Hair follicular keratinocyte (primary cell): ENCODE measurements around the genes RFX1 and ASF1B.

DNA sequence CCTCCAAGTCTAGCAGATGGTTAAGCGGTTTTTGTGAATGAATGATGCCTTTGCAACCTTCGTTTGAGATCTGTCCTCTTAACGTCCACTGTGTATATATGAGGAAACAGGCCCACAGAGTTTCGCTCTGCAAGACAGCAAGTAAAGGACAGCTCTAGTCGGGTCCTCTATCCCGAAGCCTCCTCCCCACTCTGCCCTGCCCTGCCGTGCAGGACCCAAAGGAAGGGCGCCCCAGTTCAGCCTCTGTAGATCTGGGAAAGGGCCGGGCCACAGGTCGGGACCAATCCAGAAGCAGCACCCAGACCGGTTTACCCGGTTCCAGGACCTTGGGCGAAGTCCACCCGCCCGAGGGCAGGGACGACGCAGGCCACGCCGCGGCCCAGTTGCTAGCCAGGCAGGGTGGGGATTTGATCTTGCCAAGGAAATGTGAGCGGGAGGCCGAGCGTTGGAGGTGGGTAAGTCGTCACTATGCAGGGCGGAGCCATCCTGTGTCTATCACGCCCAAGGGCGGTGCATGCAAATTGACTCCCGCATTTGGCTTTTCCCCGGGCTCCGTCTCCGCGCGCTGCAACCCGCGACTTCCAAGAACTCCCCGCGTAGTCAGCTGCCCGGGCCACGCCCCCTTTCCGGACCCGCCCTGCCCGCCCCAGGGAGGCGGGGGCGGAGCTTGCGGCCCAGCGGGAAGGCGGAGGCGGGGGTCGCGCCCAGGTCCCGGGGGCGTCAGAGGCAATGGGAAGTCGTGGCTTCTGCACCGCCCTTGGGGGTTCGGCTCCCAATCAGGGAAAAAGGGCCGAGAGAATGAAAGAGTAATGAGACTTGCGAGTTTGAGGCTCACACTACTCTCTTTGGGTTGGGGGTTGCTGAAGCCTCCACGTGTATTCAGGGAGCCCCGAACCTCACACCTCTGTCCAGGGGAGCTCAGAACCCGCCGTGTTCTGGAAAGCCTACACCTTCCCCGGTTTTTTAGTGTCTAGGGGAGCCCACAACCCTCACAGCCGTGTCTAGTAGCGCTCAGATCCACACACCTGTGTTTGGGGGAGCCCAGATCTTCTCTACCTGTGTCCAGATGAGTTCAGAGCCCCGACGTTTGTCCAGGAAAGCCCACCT lies 12.7 kb downstream of the IER2 start:
- RAMPAGE, long total RNA: no peak

- RAMPAGE, long total RNA: no peak
Observed at GRCh38 chr19:13172012-13173236, 22.2 kb downstream of the IER2 start.

DNA sequence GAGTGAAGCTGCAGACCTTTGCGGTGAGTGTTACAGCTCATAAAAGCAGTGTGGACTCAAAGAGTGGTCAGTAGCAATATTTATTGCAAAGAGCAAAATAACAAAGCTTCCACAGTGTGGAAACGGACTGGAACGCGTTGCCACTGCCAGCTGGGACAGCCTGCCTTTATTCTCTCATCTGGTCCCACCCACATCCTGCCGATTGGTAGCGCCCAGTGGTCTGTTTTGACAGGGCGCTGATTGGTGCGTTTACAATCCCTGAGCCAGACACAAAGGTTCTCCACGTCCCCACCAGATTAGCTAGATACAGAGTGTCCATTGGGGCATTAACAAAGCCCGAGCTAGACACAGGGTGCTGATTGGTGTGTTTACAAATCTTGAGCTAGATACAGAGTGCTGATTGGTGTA lies 35.8 kb downstream of the IER2 start:
- RAMPAGE, long total RNA: no peak

GRCh38 chr19:13260860-13261693 lies 110.9 kb downstream of the IER2 start:
- RAMPAGE, long total RNA: no peak

- RAMPAGE, long total RNA: no peak
Observed at GRCh38 chr19:13339899-13340395, 166.3 kb downstream of the CACNA1A start.

DNA sequence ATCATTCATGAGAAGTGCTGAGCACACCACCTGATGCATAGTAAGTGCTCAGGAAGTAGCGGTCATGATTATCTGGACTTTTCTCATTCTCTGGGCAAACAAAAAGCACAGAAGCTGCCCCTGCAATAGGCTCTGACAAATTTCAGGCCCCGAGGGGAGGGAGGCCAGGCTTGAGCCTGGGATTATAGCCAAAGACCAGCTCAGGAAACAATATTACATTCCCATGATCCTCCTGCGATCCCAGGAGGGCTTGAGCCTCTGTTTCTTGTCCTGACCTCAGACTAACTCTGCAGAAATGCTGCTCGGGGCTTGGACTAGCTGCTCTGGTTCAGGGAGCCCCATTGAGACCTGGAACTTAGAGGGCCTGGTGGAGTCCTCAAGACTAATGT lies 107.5 kb downstream of the CACNA1A start:
- RAMPAGE, long total RNA: no peak

- RAMPAGE, long total RNA: no peak
Observed at GRCh38 chr19:13784960-13785411, 10.3 kb upstream of the ZSWIM4 start.

GRCh38 chr19:13794332-13794852 lies 851 bp upstream of the ZSWIM4 start:
- RAMPAGE, long total RNA: no peak

DNA sequence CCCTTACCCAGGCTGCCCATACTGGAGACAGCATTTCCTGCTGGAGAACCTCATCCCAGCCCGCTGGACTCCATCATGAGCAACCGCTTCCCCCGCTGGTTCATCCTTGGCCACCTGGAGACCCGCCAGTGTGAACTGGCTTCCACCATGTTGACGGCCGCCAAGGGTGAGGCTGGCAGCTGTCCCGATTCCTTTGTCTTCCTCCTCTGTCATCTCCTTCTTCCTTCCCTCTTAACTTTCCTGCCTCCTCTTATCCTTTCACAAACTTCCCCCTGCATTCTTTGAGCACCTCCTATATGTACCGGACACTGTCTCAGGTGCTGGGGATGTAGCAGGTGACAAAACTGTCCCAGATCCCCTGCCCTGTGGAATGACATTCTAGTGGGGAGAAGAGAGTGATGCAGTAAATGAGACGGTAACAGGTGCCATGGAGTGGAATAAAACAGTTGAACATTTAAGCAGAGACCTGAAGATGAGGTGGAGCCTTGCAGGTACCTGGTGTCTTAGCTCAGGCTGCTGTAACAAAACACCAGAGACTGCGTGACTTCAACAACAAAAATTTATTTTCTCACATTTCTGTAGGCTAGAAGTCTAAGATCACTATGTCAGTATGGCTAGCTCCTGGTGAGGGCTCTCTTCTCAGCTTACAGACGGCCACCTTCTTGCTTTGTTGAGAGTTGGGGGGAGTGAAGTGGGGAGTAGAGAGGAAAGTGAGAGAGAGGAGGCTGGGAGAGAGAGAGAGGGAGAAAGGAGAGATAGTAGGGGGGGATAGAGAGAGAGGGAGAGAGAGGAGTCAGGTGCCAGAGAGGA lies 28.3 kb downstream of the ZSWIM4 start:
- RAMPAGE, long total RNA: no peak

DNA sequence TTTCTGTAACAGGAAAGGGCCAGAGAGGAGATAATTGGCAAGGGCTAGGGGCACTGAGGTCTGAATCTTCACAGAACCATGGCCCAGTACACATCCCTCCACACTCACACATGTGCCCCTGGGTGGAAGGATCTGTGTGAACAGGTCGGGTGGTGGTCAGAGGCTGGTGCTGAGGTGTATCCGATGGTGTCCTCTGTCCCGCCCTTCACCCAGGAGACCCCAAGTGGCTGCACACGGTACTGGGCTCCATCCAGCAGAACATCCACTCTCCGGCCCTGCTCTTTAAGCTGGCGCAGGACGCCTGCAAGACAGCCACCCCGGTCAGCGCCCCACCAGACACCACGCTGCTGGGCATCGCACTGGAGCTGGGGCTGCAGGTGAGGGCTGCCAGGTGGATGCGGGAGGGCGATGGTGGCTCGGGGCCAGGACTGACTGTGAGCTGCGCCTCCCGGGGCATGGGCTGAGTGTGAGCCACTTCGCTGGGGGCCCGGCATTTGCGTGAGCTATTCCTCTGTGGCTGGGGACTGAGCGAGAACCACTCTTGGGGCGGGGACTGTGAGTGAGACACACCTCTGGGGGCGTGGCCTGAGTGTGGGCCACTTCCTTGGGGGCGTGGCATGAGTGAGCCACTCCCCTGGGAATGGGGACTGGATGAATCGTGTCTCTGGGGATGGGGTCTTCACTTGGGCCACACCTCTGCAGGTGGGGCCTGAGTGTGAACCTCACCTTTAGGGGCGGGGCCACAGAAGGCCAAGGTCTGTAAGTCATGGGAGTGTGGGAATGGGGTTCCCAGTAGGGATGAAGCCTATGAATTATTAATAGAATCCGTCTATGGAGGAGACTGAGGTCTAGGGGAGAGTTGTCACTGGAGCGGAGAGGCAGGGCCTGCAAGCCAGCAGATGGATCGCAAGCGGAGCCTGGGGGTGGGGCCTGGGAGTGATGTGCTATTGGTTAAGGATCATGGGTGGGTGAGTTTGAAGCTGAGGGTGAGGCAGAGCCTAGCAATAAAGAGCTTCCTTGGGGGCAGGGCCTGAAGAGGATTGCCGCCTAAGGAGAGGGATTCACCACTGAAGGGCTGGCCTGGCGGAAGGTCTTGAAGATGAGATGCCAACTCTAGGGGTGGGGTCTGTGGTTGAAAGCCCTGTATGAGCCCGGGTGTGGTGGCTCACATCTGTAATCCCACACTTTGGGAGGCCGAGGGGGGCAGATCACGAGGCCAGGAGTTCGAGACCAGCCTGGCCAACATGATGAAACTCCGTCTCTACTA lies 30.5 kb downstream of the ZSWIM4 start:
- RAMPAGE, long total RNA: no peak

- RAMPAGE, long total RNA: no peak
Observed at GRCh38 chr19:14005436-14005949, 627 bp downstream of the RFX1 start.

DNA sequence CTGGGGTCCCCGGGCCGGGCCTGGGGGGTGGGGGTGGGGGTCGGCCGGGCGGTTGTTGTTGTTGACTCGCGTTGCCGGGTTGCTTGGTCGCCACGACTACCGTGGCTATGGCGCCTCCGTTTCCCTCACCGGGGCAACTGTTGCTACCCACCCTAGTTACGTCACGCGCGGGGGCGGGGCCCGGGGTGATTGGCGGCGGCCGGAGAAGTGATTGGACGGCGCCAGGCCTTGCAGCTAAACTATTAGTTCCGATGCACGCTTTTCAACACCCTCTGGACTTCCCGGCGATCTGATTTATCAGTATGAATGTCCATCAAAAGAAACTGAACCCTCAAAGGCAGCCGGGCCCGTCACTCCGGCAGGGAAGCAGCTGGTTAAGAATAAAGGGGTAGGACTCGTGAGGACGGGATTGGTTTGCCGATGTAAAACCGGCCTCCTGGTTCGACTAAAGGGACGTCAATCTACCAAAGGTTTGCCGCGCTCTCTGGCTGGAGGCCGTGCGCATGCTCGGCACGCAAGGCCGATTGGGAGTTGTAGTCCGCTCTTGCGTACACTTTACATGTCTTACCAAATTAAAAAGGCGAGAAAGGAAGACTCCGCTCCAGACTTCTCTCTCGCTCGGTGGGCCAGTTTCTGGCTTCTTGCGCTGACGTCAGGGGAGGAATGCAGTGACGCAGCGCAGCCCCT lies at the start of gene RFX1:
Gene RFX1 (minus strand): TSS at position 139 of the 687 bp plus-strand sequence.
- RAMPAGE, long total RNA: no peak

DNA sequence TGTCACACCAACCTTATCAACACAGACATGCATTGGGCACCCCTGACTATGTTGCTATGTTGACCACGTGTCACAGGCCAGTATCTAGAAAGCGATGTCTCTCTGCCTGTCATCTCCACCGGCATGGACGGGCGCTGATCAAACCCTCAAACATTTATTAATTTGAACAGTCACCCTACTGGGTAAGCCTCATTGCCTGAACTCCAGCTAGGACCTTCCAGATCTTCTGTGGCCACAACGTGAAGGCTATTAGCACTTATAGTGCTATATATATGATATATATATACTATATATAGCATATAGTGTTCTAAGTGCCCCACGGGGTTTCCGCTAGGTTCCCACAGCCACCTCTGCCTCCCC lies 1.9 kb downstream of the PALM3 start:
- RAMPAGE, long total RNA: no peak

DNA sequence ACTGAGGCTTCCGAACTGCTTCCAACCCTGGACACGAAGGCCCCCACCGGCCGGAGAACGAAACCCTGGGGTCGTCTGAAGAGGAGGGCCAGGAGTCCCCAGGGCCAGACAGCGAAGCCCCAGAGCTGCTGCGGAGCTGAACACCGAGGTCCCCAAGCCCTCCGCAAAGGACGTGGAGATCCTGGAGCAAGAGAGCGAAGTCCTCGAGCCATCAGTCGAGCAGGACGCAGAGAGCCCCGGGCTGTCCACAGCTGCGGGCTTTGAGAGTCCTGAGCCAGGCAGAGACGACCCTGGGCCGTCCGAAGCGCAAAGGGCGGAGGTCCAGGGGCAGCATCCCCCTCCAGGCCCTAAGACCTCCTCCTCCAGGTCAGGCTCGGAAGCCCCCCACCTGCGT lies 279 bp downstream of the MISP3 start:
- RAMPAGE, long total RNA: no peak

DNA sequence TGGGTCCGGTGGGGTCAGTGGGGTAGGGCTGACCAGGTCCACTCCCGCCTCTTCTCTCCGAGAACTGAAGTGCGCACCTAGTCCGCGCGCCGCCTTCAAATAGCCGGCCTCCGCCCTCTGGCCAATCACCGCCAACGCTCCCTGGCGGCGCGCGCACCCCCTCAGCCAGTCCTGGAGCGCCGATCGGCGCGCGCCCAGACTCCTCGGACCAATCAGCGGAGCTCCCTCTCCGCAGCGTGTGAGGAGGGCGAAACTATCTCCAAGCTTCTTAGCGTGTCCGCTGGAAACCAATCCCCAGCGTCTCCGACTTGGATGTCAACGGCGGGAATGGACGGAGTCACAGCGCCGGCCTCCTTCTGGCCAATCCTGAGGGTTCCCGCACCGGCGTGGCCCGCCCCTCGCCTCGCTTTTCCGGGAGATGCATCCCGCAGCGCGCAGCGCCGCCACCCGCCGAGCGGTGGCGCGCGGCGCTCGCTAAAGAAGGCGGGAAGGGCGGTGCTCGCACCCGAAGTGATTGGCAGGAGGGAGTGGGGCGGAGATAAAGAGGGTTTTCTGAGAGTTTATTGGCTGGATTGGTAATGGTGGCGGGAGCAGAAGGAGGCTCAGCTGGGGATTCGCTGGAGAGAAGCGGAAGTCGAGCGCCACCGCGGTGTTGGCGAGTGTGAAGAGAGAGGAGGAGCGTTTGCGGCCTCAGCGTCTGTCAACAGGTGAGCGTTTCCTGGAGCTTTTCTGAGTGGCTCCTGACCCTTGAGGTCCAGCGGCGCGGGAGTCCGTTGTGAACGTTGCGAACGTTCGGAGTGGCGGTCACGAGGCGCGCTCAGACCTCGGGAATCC lies at the start of gene ASF1B:
Gene ASF1B (minus strand): TSS at position 73 of the 834 bp plus-strand sequence.
- RAMPAGE, long total RNA: no peak

- RAMPAGE, long total RNA: no peak
Observed at GRCh38 chr19:14167110-14167436, 30.7 kb upstream of the ASF1B start.

DNA sequence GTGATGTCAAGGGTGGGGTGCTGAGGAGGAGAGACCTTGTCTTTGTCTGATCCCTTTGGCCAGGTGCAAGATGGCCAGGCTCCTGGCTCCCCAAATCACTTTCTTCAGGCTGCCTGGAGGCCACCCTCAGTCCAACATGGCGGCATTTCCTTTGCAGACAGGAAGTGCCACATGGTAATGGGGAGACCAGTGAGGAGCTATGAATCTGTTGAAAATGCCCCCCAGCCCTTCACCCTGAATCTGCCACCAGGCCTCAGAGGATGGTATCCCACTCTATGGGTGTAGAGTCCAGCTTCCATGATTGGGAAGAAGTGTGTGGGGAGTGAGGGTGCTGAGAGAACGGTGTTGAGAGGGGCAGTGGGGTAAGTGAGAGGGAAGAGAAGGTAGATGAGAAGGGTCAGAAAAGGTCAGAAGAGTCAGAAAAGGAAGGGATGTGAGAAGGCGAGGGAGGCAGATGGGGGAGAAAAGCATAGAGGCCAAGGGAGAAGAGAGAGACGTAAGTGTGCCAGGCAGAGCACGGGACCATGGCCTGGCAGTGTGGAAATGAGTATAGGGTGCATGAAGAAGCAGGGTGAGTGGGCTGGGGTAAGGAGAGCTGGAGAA lies 33.6 kb upstream of the ASF1B start:
- RAMPAGE, long total RNA: no peak

GRCh38 chr19:14356316-14356830 lies 24.9 kb upstream of the ADGRE5 start:
- RAMPAGE, long total RNA: no peak

DNA sequence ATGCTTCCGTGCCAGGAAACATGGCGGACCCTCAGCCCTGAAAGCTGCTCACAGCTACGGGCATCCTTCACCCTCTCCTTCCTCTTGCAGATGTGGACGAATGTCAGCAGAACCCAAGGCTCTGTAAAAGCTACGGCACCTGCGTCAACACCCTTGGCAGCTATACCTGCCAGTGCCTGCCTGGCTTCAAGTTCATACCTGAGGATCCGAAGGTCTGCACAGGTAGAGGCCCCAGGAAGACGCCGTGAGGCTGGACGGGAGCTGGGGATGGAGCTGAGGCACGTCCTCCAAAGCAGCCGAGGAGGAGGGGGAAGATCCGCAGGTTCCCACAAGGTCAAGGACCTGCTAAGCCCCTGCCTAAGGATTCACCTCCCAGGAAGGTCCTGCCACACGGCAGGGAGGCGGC lies 15.0 kb downstream of the ADGRE5 start:
- RAMPAGE, long total RNA: no peak

- RAMPAGE, long total RNA: no peak
Observed at GRCh38 chr19:14409009-14409618, 10.0 kb downstream of the DDX39A start.